Measurements from ENCODE around the genes INPP5J and SLC5A1.

DNA sequence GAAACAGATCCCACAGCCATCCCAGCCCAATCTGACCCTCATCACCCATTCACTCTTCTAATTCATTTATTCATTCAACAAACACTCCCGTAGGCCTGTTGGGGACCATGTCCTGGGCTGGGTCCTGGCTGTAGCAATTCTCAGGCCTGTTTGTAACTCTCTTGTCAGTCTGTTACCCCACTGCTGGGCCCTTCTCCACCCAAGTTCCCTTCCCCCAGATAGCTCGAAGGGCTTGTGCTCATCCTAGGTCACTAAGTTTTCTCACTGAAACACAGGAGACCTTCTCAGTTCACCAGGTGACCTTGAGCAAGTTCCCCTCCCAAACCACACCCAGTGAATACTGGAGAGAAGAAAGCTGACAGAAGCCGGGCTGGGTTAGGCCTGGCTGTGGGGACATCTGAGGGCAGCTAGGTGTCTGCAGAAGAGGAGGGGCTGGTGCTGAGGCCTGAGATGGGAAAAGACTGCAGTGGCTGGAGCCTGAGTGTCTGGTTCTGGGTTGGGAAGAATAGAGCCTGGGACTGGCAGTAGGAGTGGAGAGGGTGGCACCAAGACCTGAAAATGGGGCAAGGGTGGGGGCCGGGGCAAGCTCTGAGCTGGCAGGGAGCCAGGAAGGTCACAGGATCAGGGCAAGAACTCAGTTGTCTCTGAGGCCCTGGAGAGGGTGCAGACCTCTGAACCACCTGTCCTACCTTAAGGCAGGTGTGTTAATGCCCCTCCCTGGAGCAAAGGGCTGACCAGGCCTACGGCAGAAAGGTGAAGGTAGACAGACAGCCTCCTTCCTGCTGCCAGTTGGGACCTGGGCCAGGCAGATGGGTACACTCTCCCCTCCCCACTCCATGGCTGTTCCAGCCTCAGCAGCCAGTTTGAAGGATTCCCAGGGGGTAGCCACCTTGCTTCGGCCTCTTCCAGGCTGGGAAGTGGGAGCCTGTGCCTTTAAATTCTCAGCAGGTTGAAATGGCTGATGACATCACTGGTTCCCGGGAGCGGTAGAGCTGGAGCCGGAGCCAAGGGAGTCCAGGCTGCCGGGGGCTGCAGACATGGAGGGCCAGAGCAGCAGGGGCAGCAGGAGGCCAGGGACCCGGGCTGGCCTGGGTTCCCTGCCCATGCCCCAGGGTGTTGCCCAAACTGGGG, at the start of gene INPP5J:
Gene INPP5J, plus strand, starts transcription at position 989 of the 1,131 bp plus-strand sequence.
- PRO-cap, result bidirectional peak, plus-strand start at position 1,017 of the sequence, minus-strand start at position 907 of the sequence
- RRBS, result 16% methylated on average over 2 of the region's 11 CpGs

- PRO-cap, result no peak
- RRBS, result no CpG with 5 or more reads among the region's 5 CpGs
Observed at GRCh38 chr22:31131627-31132150, 8.6 kb downstream of the PLA2G3 start.

DNA sequence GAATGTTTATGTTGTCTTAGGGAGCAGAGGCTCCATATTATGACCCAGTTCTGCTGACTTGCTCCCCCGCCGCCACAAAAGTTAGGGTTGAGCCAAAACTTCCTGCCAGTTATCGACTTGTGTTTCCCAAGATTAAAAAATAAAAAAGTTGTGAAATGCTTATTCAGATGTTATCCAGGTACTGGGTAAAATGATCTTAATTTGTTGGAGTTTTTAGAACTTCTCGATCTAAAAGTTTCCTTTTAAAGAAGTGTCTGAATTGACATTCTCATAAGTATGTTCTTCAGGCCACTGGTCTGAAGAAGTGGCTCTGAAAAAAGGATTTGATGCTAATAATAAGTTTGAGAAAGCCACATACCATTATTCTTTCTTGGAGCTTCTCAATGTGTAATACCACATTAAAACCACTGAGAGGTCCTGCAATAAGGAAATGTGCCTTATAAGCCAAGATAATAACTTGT, 2.2 kb downstream of the RNF185 start:
- PRO-cap, result no peak
- RRBS, result no CpG with 5 or more reads among the region's 4 CpGs

GRCh38 chr22:31247721-31248825, 36.0 kb downstream of the LIMK2 start:
- PRO-cap, result bidirectional peak, plus-strand start at chr22:31248329, minus-strand start at chr22:31248236
- RRBS, result 19% methylated on average over 5 of the region's 20 CpGs

GRCh38 chr22:31268668-31269451, 23.4 kb downstream of the PIK3IP1 start:
- PRO-cap, result no peak
- RRBS, result no CpG with 5 or more reads among the region's 6 CpGs

DNA sequence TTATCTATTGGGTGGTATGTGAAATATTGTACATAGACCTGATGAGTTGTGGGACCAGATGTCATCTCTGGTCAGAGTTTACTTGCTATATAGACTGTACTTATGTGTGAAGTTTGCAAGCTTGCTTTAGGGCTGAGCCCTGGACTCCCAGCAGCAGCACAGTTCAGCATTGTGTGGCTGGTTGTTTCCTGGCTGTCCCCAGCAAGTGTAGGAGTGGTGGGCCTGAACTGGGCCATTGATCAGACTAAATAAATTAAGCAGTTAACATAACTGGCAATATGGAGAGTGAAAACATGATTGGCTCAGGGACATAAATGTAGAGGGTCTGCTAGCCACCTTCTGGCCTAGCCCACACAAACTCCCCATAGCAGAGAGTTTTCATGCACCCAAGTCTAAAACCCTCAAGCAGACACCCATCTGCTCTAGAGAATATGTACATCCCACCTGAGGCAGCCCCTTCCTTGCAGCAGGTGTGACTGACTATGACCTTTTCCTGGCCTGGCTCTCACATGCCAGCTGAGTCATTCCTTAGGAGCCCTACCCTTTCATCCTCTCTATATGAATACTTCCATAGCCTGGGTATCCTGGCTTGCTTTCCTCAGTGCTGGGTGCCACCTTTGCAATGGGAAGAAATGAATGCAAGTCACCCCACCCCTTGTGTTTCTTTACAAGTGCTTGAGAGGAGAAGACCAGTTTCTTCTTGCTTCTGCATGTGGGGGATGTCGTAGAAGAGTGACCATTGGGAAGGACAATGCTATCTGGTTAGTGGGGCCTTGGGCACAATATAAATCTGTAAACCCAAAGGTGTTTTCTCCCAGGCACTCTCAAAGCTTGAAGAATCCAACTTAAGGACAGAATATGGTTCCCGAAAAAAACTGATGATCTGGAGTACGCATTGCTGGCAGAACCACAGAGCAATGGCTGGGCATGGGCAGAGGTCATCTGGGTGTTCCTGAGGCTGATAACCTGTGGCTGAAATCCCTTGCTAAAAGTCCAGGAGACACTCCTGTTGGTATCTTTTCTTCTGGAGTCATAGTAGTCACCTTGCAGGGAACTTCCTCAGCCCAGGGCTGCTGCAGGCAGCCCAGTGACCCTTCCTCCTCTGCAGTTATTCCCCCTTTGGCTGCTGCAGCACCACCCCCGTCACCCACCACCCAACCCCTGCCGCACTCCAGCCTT, 12.1 kb downstream of the PIK3IP1 start:
- PRO-cap, result no peak
- RRBS, result no CpG with 5 or more reads among the region's 5 CpGs

- PRO-cap, result no peak
- RRBS, result no CpG with 5 or more reads among the region's 5 CpGs
Observed at GRCh38 chr22:31283588-31283987, 8.7 kb downstream of the PIK3IP1 start.

GRCh38 chr22:31288898-31289422, 3.3 kb downstream of the PIK3IP1 start:
- PRO-cap, result no peak
- RRBS, result no CpG with 5 or more reads among the region's 3 CpGs

- PRO-cap, result no peak
- RRBS, result no CpG with 5 or more reads among the region's 6 CpGs
Observed at GRCh38 chr22:31453862-31454523, 35.6 kb downstream of the EIF4ENIF1 start.

GRCh38 chr22:31629003-31629903, 32.8 kb downstream of the PISD start:
- PRO-cap, result no peak
- RRBS, result no CpG with 5 or more reads among the region's 21 CpGs

DNA sequence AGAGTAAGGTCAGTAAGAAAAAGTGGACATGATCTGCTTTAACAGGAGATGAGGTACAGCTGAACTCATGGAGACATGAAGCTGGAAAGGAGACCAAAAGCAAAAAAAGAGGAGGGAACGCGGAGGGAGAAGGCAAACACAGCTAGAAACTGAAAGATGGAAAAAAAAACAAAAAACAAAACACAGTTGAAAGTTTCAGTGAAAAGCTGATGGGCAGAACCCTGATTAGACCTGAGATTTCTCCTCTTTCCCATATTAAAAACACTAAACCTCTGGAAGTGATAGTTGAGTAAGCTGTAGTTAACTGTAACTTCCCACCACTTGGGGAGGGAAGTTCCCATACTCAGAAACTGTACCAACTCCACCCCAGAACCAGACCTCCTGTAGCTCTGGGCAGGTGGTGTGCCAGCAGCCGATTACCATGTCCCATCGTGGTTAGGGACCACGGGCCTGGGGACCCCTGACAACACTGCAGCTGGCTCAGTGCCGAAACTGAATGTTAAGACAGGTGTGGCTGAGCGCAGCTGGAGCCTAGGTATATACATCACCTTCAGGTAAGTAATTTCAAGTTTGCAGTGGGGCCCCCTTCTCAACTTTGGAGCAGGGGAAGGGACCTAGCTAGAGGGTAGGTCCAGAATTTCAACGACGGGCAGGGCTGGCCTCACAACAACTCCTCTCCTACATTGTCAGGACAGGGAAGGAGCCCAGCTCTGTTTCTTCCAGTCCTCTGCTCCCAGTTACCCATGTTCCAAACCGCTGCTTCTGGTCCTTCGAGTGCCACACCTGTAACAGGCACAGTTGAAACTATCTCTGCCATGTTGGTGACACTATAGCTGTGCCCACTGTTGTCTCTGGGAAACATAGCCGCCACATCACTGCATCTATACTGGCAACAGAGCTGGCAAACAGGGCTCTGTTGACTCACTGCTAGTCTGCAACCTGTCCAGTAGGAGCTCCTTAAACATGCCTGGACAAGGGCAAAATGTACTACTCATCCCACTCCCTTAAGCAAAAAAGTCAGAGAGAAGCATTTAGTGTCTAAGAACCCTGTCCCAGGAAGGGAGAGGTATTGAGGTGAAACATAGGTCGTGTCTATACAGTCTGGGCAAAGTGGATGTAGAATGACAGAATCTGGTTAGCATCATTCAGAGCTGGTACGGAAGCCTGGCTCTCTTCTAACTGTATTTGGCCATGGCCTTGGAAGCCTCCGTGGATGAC, 20.8 kb upstream of the PISD start:
- PRO-cap, result no peak
- RRBS, result no CpG with 5 or more reads among the region's 15 CpGs

- PRO-cap, result no peak
- RRBS, result no CpG with 5 or more reads among the region's 19 CpGs
Observed at GRCh38 chr22:31958180-31959168, 14.1 kb downstream of the YWHAH start.

- PRO-cap, result no peak
- RRBS, result no CpG with 5 or more reads among the region's 35 CpGs
Observed at GRCh38 chr22:32042795-32043679, at the start of gene SLC5A1. Gene SLC5A1, plus strand, starts transcription at chr22:32043261.

DNA sequence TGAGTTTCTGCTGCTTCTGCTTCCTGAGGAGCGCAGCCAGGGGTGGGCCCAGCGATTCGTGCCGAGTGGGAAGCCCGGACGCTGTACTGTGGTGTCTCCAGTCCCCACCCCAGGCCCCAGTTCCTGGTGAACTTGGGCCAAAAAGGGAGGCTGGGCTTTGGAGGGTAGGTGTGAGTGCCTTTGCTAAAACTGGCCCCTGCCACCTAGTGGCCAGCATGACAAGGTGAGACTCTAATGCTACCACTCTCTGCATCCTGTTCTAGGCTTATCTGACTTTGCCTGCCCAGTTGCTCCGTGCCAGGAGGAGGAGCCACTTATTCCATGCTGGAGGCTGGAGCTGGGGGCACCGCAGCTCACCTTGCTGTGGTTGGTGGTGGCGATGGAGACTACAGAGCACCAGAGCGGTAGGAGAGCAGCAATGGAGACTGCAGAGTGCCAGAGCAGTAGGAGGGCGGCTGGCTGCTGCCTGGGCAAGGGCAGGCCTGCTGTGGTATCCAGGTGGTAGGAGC, 2.1 kb upstream of the RFPL2 start:
- PRO-cap, result no peak
- RRBS, result 61% methylated on average over 4 of the region's 11 CpGs

DNA sequence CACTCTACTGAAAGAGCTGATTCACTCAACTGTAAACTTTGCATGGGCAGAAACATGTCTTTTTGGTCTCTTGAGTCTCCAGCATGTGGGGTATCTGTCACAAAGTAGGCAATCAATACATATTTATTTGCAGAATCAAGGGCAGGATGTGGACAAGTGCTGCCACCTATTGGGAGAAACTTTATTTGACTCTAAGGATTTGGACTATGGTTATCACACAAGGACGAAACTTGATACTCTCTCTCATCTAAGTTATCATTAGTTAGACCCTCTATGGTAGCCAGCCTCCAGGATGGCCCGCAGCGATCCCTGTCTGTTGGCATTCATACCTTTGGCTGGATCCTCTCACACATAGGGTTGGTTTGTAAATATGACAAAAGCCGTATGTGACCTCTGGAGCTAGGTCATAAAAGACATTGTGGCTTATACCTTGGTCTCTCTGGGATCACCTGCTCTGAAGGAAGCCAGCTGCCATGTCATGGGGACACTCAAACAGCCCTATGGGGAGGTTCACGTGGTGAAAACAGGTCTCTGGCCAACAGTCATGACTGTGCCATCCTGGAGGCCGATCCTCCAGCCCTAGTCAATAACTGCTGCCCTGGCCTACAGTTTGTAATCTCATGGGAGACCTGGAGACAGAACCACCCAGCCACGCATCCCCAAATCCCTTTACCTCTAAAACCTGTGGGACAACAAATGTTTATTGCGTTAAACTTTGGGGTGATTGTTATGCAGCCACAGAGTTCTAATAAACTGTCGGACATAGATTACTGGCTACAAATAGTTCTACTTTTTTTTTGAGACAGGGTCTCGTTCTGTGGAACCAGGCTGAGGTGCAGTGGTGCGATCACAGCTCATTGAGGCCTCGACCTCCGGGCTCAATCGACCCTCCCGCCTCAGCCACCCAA, 1.0 kb upstream of the FBXO7 start:
- PRO-cap, result no peak
- RRBS, result no CpG with 5 or more reads among the region's 15 CpGs

- PRO-cap, result no peak
- RRBS, result no CpG with 5 or more reads among the region's 3 CpGs
Observed at GRCh38 chr22:32478862-32479335, 4.3 kb downstream of the FBXO7 start.

- PRO-cap, result no peak
- RRBS, result no CpG with 5 or more reads among the region's 27 CpGs
Observed at GRCh38 chr22:32603483-32604665, 129.3 kb downstream of the FBXO7 start.

GRCh38 chr22:32622416-32623075, 147.9 kb downstream of the FBXO7 start:
- PRO-cap, result bidirectional peak, plus-strand start at chr22:32622694, minus-strand start at chr22:32622608
- RRBS, result no CpG with 5 or more reads among the region's 6 CpGs

GRCh38 chr22:32644157-32645280, 157.0 kb upstream of the TIMP3 start:
- PRO-cap, result bidirectional peak, plus-strand start at chr22:32644550, minus-strand start at chr22:32644521
- RRBS, result no CpG with 5 or more reads among the region's 17 CpGs

DNA sequence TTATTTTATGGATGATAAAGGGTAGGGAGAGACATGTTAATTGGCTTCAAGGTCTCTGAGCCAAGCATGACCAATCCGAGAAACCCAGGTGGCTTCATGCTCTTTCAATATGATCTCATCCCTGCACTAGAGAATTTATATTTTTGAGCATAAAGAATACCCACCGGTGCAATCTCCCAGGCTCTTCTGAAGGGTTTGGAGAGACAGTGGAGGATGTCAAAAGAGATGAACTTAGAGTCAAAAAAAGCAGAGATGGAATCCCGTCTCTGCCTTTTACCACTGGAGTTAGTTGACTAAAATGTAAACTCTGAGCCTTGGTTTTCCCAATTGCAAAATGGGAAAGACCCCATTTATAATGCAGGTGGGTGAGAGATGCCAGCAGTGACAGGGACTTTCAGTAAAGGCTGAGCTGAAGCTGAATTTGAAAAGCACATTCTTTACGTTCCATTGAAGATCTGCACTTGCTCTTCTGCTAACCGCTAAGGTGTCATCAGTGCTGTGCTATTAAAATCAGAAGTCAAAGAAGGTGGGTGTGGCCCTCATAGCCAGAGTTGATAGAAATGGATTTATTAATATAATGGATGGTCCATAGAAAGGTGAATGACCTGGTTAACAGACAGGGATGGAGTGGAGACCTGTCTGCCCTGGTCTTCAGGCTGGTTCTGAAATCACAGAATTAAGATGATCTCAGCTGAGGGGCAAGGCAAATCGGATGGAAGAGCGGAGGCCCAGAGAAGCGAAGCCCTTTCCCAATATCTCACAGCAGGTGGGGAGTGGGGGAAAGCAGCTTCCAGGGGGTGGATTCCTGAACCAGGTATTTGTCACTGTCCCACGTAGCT, 19.6 kb downstream of the TIMP3 start:
- PRO-cap, result no peak
- RRBS, result no CpG with 5 or more reads among the region's 9 CpGs